ENCODE measurements around the genes PDIA3, PATL2 and B2M.

DNA sequence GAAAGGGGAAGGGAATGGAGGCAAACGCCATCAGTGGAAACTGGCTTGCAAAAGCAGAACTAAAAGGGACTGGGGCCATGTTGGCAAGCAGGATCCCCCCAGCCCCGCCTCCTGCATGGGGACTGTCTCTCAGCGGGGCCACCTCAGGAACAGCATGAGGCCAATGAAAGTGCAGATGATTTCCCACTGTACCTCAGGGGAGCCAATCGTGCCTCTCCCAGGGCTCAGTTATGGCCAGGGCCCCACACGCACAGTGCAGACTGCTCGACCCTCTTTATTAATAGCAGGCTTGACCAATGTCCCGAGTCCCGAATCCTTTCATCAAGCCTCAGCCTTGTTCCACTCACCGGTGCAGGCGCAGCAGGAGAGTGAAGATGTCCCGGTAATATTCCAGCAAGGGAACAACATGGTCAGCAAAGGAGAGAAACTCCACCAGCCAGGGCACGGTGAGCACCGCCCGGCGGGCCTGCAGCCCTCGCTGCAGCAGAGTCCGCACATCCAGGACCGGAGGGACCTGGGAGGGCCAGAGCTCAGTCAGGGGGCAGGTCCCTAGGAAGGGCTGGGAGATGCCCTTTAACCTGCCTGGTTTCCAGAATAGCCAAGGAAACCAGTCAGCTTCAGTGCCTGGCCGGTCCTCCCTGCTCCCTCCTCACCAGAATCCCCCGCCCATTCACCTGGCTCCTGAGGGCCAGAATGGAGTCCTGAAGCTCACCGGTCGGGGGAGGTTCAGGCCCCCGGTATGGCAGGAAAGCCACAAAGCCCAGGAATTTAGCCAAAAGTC is 6.5 kb downstream of the CDAN1 start:
- RAMPAGE, long total RNA = no peak
- RRBS, 2 experiments = 93 to 97% methylated on average over 11 of the region's 23 CpGs
CAGE:
- cytosol, long polyA minus RNA = no peak
- cytosol, long polyA plus RNA = no peak
- long polyA plus RNA = no peak
- nucleolus, long total RNA = no peak
- nucleus, long polyA plus RNA = no peak
- nucleus, long total RNA = no peak

- RAMPAGE, long total RNA = no peak
- RRBS, 2 experiments = no CpG with 5 or more reads among the region's 3 CpGs
CAGE:
- cytosol, long polyA minus RNA = no peak
- cytosol, long polyA plus RNA = no peak
- long polyA plus RNA = no peak
- nucleolus, long total RNA = no peak
- nucleus, long polyA plus RNA = no peak
- nucleus, long total RNA = no peak
Measured at GRCh38 chr15:42872352-42872885, 48.2 kb downstream of the TTBK2 start.

DNA sequence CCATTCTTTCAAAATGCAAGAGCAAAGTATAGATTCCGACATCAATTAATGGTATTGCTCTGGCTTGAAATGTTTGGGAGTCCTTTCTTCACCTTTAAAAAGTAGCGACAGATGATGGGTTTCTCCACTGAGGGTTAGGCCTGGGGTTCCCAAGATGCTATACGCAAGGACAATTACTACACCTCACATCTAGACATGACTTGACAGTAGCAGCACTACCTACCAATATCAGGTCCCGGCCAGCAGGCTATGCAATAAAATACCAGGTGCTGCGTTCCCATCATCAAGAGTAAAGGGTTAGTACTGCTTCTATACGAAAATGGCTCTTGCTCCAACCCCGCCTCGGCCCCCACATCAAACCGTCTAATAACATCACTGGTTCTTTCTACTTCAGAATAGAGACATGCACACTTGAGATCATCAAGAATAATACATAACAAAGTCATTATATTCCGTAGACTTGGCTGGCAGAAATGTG is 493 bp downstream of the UBR1 start:
- RAMPAGE, long total RNA = no peak
- RRBS, 2 experiments = no CpG with 5 or more reads among the region's 10 CpGs
CAGE:
- cytosol, long polyA minus RNA = no peak
- cytosol, long polyA plus RNA = no peak
- long polyA plus RNA = no peak
- nucleolus, long total RNA = no peak
- nucleus, long polyA plus RNA = no peak
- nucleus, long total RNA = no peak

GRCh38 chr15:43134059-43134802 is 845 bp downstream of the TMEM62 start:
- RAMPAGE, long total RNA = no peak
- RRBS, 2 experiments = no CpG with 5 or more reads among the region's 17 CpGs
CAGE:
- cytosol, long polyA minus RNA = no peak
- cytosol, long polyA plus RNA = no peak
- long polyA plus RNA = no peak
- nucleolus, long total RNA = no peak
- nucleus, long polyA plus RNA = no peak
- nucleus, long total RNA = no peak

DNA sequence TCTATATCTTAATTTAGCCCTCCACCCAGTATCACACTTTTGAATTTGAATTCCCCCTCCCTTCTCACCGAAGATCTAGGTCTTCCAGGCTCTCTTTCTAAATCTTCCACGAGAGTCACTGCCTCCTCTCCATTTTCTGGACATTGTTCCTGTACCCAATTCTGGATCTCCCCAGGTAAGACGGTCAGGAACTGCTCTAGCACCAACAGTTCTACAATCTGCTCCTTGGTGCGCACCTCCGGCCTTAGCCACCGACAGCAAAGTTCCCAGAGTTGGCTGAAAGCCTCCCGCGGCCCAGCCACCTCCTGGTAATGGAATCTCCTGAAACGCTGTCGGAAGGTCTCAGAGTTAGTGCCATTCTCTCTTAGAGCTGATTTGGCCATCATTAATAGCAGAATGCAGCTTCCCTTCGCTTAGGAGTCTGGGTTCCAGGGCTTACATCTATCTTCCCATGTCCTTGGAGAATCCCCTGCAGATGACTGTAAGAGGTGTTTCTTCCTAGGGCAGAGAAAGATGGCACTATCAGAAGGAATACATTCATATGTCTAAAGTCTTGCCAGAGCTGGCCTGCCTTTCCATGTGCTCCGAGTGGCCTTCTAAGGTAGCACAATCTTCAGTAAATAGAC is 1.2 kb downstream of the ZSCAN29 start:
- RAMPAGE, long total RNA = no peak
- RRBS, 2 experiments = no CpG with 5 or more reads among the region's 12 CpGs
CAGE:
- cytosol, long polyA minus RNA = no peak
- cytosol, long polyA plus RNA = no peak
- long polyA plus RNA = no peak
- nucleolus, long total RNA = no peak
- nucleus, long polyA plus RNA = no peak
- nucleus, long total RNA = no peak

GRCh38 chr15:43521824-43522846 is 4.7 kb downstream of the MAP1A start:
- RAMPAGE, long total RNA = no peak
- RRBS, 2 experiments = no CpG with 5 or more reads among the region's 20 CpGs
CAGE:
- cytosol, long polyA minus RNA = no peak
- cytosol, long polyA plus RNA = no peak
- long polyA plus RNA = no peak
- nucleolus, long total RNA = no peak
- nucleus, long polyA plus RNA = no peak
- nucleus, long total RNA = no peak

GRCh38 chr15:43534453-43535591 is 17.4 kb downstream of the MAP1A start:
- RAMPAGE, long total RNA = no peak
- RRBS, 2 experiments = no CpG with 5 or more reads among the region's 5 CpGs
CAGE:
- cytosol, long polyA minus RNA = no peak
- cytosol, long polyA plus RNA = no peak
- long polyA plus RNA = no peak
- nucleolus, long total RNA = no peak
- nucleus, long polyA plus RNA = no peak
- nucleus, long total RNA = no peak

DNA sequence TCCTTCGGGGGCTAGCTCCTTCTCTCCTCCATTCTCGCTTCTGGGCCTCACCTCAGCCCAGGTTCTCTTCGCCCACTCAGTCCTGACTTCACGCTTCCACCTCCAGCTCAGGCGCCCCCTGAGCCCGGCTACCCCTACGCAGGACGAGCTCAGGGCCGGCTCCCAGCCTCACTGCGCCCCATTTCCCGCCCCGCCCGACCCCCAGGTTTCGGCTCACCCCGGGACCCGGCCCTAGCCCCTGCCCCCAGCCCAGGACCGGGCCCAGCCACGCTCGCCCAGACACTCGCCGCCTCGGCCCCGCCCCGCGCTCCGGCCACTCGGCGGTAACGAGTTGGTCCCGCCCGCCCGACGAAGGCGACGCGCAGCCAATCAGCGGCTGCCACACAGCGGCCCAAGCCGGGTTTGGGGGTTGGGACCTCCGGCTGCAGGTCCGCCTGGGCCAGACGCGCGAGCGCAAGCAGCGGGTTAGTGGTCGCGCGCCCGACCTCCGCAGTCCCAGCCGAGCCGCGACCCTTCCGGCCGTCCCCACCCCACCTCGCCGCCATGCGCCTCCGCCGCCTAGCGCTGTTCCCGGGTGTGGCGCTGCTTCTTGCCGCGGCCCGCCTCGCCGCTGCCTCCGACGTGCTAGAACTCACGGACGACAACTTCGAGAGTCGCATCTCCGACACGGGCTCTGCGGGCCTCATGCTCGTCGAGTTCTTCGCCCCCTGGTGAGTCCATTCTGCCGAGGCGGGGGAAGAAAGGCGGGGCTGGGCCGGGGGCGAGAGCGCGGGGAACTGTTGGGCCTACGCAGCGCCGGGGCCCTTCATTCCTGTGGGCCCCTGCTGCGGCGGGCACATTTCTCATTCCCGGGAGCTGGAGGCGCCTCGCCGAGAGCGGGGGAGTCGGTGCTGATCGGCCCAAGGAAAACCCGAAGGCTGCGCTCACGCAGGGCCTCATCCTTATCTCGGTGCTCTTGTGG is at the start of gene PDIA3:
TSS of gene PDIA3 (plus strand) at position 442 of the 961 bp plus-strand sequence.
- RAMPAGE, long total RNA = start-site peak on the minus strand centred at position 296 of the sequence, 17 bp wide, 26 and 22 reads in 2 replicates; start-site peak on the plus strand centred at position 442 of the sequence, 44 bp wide, 47 and 312 reads in 2 replicates; start-site peak on the plus strand centred at position 560 of the sequence, 28 bp wide, 20 and 33 reads in 2 replicates
- RRBS, 2 experiments = under 1% methylated on average over 16 of the region's 104 CpGs
CAGE:
- cytosol, long polyA minus RNA = start-site peak on the plus strand centred at position 444 of the sequence, 39 bp wide, 2,594 reads
- cytosol, long polyA plus RNA = start-site peak on the plus strand centred at position 433 of the sequence, 54 bp wide, 5,491 and 4,727 reads in 2 replicates
- long polyA plus RNA = start-site peak on the plus strand centred at position 433 of the sequence, 53 bp wide, 3,516 and 5,362 reads in 2 replicates
- nucleolus, long total RNA = start-site peak on the plus strand centred at position 436 of the sequence, 60 bp wide, 847 reads
- nucleus, long polyA plus RNA = start-site peak on the plus strand centred at position 433 of the sequence, 54 bp wide, 2,426 and 3,480 reads in 2 replicates
- nucleus, long total RNA = no peak

GRCh38 chr15:43748408-43748741 is 2.1 kb downstream of the PDIA3 start:
- RAMPAGE, long total RNA = no peak
- RRBS, 2 experiments = no CpG with 5 or more reads among the region's 3 CpGs
CAGE:
- cytosol, long polyA minus RNA = no peak
- cytosol, long polyA plus RNA = no peak
- long polyA plus RNA = no peak
- nucleolus, long total RNA = no peak
- nucleus, long polyA plus RNA = no peak
- nucleus, long total RNA = no peak

GRCh38 chr15:43808838-43810151 is 8.9 kb downstream of the HYPK start:
- RAMPAGE, long total RNA = no peak
- RRBS, 2 experiments = no CpG with 5 or more reads among the region's 13 CpGs
CAGE:
- cytosol, long polyA minus RNA = no peak
- cytosol, long polyA plus RNA = no peak
- long polyA plus RNA = no peak
- nucleolus, long total RNA = no peak
- nucleus, long polyA plus RNA = no peak
- nucleus, long total RNA = no peak

- RAMPAGE, long total RNA = no peak
- RRBS, 2 experiments = no CpG with 5 or more reads among the region's 3 CpGs
CAGE:
- cytosol, long polyA minus RNA = no peak
- cytosol, long polyA plus RNA = no peak
- long polyA plus RNA = no peak
- nucleolus, long total RNA = no peak
- nucleus, long polyA plus RNA = no peak
- nucleus, long total RNA = no peak
Measured at GRCh38 chr15:43878406-43878978, 51.7 kb downstream of the WDR76 start.

- RAMPAGE, long total RNA = no peak
- RRBS, 2 experiments = no CpG with 5 or more reads among the region's 4 CpGs
CAGE:
- cytosol, long polyA minus RNA = no peak
- cytosol, long polyA plus RNA = no peak
- long polyA plus RNA = no peak
- nucleolus, long total RNA = no peak
- nucleus, long polyA plus RNA = no peak
- nucleus, long total RNA = no peak
Measured at GRCh38 chr15:43934525-43934855, 107.7 kb downstream of the WDR76 start.

GRCh38 chr15:44426954-44427494 is 405 bp upstream of the CTDSPL2 start:
- RAMPAGE, long total RNA = start-site peak on the plus strand at chr15:44427243-44427643, 1,517 and 2,328 reads in 2 replicates
- RRBS, 2 experiments = 0% methylated on average over 1 of the region's 32 CpGs; no CpG with 5 or more reads in 1 of the 2 experiments
CAGE:
- cytosol, long polyA minus RNA = no peak
- cytosol, long polyA plus RNA = no peak
- long polyA plus RNA = no peak
- nucleolus, long total RNA = start-site peak on the plus strand at chr15:44427155-44427275, 82 reads
- nucleus, long polyA plus RNA = no peak
- nucleus, long total RNA = no peak

DNA sequence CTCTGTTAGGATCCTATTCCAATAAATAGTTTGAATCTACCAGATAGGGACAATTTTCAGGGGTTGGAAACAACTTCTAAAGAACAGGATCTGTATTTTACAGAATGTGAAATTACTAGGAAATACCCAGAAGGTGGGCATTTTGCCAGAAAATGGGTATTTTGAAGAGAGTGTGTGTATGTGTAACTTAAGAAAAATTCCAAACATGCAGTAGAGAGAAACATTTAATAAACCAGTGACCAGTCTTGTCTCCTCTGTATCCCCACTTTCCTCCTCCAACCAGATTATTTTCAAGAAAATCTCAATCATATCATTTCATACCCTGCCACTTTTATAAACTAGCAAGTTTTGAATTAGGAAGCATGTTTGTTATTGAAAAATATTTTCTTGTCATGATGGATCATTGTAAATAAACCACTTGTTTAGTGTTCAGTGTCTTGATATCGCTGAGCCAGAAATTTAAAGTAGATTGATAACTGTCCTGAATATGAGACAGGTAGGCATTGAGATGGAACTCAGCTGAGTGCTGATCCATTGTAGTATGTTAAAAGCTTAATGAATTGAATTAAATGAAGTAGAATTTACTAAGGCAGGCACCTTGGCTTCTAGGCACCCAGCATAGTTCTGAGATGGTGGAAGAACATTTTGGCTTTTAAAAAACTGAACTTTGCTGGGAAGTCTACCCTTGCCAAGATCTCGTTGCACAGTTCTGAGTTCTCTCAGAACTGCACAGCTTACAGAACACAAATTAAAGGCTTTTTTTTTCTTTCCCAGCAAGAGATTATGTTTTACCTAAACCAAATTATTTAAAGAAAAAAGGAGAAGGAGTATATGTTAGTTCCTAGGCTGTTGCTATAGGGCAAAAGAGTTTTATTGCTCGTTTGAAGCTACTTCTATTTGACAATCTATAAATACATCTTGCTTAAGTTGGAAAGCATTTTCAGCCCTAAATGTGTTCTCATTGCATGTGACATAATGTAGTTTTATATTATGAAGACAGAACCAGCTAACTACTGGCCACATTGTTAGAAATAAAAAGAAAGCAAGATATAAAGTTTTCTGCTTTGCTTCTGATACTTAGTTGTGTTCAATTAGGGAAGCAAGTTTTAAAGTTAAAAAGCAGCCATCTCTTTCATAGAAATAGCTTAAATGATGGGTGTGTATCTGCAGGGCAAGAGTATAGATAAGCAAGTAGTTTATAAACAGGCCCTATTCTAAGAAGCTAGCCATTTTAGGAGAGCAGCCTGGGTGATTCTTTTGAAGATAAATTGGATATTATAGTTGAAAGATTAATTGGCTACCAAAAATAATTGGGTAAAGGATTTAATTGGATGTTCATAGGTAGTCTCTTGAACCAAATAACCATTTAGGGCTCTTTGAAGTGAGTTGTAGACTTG is 5.1 kb downstream of the EIF3J start:
- RAMPAGE, long total RNA = no peak
- RRBS, 2 experiments = no CpG with 5 or more reads among the region's 3 CpGs
CAGE:
- cytosol, long polyA minus RNA = no peak
- cytosol, long polyA plus RNA = no peak
- long polyA plus RNA = no peak
- nucleolus, long total RNA = no peak
- nucleus, long polyA plus RNA = no peak
- nucleus, long total RNA = no peak

GRCh38 chr15:44555369-44555860 is 18.5 kb downstream of the EIF3J start:
- RAMPAGE, long total RNA = no peak
CAGE:
- cytosol, long polyA minus RNA = no peak
- cytosol, long polyA plus RNA = no peak
- long polyA plus RNA = no peak
- nucleolus, long total RNA = no peak
- nucleus, long polyA plus RNA = no peak
- nucleus, long total RNA = no peak

GRCh38 chr15:44670513-44671148 is 7.2 kb upstream of the SPG11 start:
- RAMPAGE, long total RNA = no peak
- RRBS, 2 experiments = no CpG with 5 or more reads among the region's 2 CpGs
CAGE:
- cytosol, long polyA minus RNA = no peak
- cytosol, long polyA plus RNA = no peak
- long polyA plus RNA = no peak
- nucleolus, long total RNA = no peak
- nucleus, long polyA plus RNA = no peak
- nucleus, long total RNA = no peak

DNA sequence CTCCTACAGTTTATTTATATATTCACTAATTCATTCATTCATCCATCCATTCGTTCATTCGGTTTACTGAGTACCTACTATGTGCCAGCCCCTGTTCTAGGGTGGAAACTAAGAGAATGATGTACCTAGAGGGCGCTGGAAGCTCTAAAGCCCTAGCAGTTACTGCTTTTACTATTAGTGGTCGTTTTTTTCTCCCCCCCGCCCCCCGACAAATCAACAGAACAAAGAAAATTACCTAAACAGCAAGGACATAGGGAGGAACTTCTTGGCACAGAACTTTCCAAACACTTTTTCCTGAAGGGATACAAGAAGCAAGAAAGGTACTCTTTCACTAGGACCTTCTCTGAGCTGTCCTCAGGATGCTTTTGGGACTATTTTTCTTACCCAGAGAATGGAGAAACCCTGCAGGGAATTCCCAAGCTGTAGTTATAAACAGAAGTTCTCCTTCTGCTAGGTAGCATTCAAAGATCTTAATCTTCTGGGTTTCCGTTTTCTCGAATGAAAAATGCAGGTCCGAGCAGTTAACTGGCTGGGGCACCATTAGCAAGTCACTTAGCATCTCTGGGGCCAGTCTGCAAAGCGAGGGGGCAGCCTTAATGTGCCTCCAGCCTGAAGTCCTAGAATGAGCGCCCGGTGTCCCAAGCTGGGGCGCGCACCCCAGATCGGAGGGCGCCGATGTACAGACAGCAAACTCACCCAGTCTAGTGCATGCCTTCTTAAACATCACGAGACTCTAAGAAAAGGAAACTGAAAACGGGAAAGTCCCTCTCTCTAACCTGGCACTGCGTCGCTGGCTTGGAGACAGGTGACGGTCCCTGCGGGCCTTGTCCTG is at the start of gene PATL2:
TSS of gene PATL2 (minus strand) at position 688 of the 832 bp plus-strand sequence.
- RAMPAGE, long total RNA = start-site peak on the minus strand centred at position 691 of the sequence, 35 bp wide, 25 and 49 reads in 2 replicates
- RRBS, 2 experiments = no CpG with 5 or more reads among the region's 23 CpGs
CAGE:
- cytosol, long polyA minus RNA = no peak
- cytosol, long polyA plus RNA = no peak
- long polyA plus RNA = no peak
- nucleolus, long total RNA = no peak
- nucleus, long polyA plus RNA = start-site peak on the minus strand centred at position 700 of the sequence, 46 bp wide, 176 and 109 reads in 2 replicates
- nucleus, long total RNA = no peak

- RAMPAGE, long total RNA = start-site peak on the plus strand at chr15:44711509-44711549, 142,129 and 57,626 reads in 2 replicates
- RRBS, 2 experiments = no CpG with 5 or more reads among the region's 67 CpGs
CAGE:
- cytosol, long polyA minus RNA = start-site peak on the plus strand at chr15:44711510-44711524, 4,047 reads
- cytosol, long polyA plus RNA = start-site peak on the plus strand at chr15:44711509-44711532, 42,353 and 47,356 reads in 2 replicates
- long polyA plus RNA = start-site peak on the plus strand at chr15:44711509-44711531, 27,114 and 38,276 reads in 2 replicates
- nucleolus, long total RNA = start-site peak on the plus strand at chr15:44711509-44711533, 150,230 reads
- nucleus, long polyA plus RNA = start-site peak on the plus strand at chr15:44711509-44711531, 57,928 and 38,626 reads in 2 replicates
- nucleus, long total RNA = start-site peak on the plus strand at chr15:44711510-44711518, 5,025 reads
Measured at GRCh38 chr15:44711468-44712361, at the start of gene B2M. TSS of gene B2M (plus strand) at chr15:44711517.

DNA sequence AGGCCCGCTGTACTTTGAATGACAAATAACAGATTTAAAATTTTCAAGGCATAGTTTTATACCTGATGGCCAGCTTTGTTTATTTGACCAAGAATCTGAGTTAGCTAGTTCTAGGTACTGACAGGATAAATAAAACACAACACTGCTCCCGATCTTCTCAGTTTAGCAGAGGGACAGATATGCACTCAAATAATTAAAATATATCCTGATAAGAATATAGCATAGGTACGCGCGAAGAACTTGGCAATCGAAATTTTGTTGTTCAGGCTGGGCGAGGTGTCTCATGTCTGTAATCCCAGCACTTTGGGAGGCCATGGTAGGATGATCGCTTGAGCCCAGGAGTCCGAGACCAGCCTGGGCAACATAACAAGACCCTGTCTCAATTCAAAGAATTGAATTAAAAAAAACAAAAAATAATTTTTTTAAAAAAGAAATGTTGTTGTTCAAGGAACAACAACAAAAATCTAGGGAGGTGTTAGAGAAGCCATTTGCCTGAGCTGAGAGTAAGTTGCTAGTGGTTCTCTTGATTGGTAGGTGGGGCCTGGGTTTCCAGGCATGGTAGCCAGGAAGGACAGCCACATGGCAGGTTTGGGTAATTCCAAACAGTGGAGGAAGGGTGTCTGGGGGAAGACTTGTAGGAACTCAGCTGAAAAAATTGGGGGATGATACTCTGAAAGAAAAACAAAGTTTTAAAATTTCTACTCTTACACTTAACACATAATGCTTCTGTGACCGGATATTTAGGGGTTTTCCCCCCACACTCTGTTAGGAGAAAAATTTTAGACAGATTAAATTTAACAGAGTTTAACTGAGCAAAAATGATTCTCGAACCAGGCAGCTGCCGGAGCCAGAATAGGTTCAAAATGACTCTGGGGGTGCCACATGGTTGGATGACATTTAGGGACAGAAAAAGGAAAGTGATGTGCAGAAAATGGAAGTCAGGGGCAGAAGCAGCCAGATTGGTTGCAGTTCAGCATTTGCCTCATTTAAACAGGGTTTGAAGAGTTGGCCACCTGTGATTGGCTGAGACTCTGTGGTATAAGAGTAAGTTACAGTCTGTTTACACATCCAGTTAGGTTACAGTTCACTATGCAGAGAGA is 7.8 kb downstream of the B2M start:
- RAMPAGE, long total RNA = no peak
- RRBS, 2 experiments = 7% methylated on average over 3 of the region's 12 CpGs; no CpG with 5 or more reads in 1 of the 2 experiments
CAGE:
- cytosol, long polyA minus RNA = no peak
- cytosol, long polyA plus RNA = no peak
- long polyA plus RNA = no peak
- nucleolus, long total RNA = no peak
- nucleus, long polyA plus RNA = no peak
- nucleus, long total RNA = no peak